ENCODE measurements around a stretch of chr14.

GRCh38 chr14:91906426-91906994, 39.2 kb upstream of the TC2N start:
- PRO-cap: no peak
- RAMPAGE, long total RNA: no peak

DNA sequence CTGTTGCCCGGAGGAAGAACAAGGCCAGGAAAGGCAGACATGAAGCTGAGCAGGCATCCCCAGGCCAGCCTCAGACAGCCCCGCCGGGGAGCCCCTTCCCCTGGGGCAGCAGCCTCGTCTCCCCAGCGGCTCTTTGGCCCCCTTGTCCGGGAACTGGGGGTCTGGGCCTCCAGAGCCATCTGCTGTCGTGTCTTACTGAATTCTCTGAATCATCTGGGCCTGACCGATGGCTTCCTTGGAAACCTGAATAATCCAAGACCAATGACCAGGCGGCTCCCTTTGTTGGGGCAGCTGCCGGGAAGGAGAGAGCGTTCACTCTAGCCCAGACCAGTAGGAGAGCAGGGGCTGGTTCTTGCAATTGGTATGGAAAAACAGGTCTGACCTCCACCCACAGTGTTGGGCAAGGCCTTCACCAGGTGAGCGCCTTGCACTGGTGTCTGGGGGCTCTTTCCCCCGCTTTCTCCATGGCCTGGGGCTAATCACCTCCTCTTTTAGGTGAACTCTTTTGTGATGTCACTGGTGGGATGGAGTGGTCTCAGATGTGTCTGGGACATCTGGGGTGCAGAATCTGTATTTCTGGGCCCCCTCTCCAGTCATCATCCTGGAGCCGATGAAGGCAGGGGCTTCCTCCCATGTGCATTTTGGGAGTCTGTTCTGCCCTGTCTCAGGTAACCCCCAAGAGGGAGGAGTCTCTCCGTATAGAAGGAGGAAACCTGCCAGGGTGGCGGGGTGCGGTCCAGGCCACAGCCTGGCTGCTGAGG, 63.7 kb upstream of the RIN3 start:
- PRO-cap: no peak
- RAMPAGE, long total RNA: no peak

DNA sequence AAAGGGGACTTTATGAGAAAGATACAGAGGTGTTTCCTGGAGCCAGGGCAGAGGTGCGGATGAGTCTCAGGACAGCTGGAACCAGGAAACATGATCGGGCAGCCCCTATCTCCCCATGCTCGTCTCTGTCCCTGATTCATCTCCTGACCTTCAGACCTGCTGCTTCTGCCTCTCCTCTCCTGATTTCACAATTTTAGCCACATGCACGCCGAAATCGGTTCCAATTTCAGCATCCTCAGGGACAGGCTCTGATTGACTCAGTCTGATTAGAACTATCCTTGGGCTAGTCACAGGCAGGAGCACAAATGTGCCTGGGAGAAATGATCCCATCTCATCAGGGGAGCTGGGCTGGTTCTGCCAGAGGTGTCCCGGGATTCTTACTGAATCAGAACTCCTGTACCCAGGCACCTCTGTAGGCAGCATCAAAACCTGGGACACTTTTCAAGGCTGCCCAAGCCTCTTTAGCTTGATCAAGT, 40.0 kb upstream of the RIN3 start:
- PRO-cap: unidirectional peak, minus-strand start at position 127 of the sequence
- RAMPAGE, long total RNA: no peak

- PRO-cap: no peak
- RAMPAGE, long total RNA: no peak
Observed at GRCh38 chr14:92515501-92516030, 2.0 kb downstream of the RIN3 start.

- PRO-cap: unidirectional peak, plus-strand start at chr14:92531760
- RAMPAGE, long total RNA: no peak
Observed at GRCh38 chr14:92530910-92531863, 17.6 kb downstream of the RIN3 start.

GRCh38 chr14:92615292-92616214, 102.0 kb downstream of the RIN3 start:
- PRO-cap: no peak
- RAMPAGE, long total RNA: no peak

GRCh38 chr14:92747562-92748346, 673 bp downstream of the LGMN start:
- PRO-cap: no peak
- RAMPAGE, long total RNA: no peak

- PRO-cap: no peak
- RAMPAGE, long total RNA: no peak
Observed at GRCh38 chr14:92927505-92927735, 4.5 kb downstream of the CHGA start.

GRCh38 chr14:93032536-93033030, 83.1 kb downstream of the ITPK1 start:
- PRO-cap: no peak
- RAMPAGE, long total RNA: no peak

GRCh38 chr14:93049893-93050487, 65.7 kb downstream of the ITPK1 start:
- PRO-cap: no peak
- RAMPAGE, long total RNA: no peak

- PRO-cap: bidirectional peak, plus-strand start at chr14:93064710, minus-strand start at chr14:93064593
- RAMPAGE, long total RNA: no peak
Observed at GRCh38 chr14:93064376-93064865, 51.3 kb downstream of the ITPK1 start.

GRCh38 chr14:93309129-93309752, 23.6 kb downstream of the BTBD7 start:
- PRO-cap: no peak
- RAMPAGE, long total RNA: no peak

DNA sequence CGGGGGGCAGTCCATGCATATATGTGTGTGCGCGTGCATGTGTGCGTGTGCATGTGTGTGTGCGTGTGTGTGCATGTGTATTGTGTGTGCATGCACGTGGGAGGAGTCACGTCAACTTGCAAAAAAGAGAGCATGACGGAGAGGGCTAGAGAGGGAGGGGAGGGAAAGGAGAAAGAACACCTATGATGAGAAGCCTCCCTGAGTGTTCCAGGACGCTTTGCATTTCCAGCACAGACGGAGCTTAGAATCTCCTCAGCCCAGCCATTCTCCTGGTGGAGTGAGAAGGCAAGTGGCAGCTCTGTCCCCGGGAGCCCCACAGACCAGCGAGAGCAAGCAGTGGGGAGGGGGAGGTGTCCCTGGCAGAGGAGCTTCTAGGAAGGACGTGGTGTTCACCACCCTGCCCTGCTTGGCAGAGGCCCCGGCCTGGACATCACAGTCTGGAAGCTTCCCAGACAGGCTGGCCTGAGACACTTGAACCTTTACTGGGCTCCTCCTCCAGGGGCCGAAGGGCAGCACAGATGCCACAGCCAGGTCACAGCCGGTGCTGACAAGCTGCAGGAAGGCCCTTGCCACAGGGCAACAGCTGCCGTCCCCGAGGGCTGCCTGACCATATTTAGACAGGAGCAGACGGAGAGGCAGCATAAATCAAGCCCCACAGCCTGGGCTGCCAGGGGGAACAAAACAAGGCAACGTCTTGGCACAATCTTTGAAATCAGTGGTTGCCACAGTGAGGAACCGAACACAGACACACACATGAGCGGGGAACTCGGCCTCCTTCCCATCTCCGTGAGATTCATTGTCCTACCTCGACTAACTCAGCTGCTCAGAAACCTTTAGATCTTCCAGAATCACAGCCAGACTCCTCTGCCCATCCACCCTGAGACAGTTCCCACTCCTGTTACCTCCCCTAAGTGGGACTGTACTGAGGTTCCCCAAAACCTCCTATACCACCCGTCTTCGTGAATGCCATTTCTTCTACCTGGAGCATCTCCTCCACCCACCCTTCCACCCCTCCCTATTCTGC, 28.5 kb downstream of the PRIMA1 start:
- PRO-cap: no peak
- RAMPAGE, long total RNA: no peak

- PRO-cap: no peak
- RAMPAGE, long total RNA: no peak
Observed at GRCh38 chr14:93955150-93955510, 21.2 kb downstream of the ASB2 start.

GRCh38 chr14:93959212-93959897, 17.0 kb downstream of the ASB2 start:
- PRO-cap: unidirectional peak, plus-strand start at chr14:93959737
- RAMPAGE, long total RNA: no peak

- PRO-cap: no peak
- RAMPAGE, long total RNA: no peak
Observed at GRCh38 chr14:93962614-93963802, 13.4 kb downstream of the ASB2 start.

DNA sequence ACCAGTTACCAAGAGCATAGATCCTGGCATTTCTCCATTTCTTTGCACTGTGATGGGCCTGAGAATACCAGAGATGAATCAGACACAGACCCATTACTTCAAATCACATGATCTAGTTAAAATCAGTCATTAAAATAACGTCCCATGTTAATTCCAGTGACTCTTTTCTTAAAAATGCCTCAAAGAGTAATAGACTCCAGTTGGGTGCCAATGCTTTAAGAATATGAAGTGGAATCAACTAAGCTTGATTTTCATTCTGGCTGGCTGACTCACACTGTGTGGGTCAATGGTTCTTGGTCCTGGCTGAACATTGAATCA, 11.1 kb downstream of the ASB2 start:
- PRO-cap: no peak
- RAMPAGE, long total RNA: no peak

GRCh38 chr14:93978138-93978735, 1.9 kb upstream of the ASB2 start:
- PRO-cap: no peak
- RAMPAGE, long total RNA: no peak

DNA sequence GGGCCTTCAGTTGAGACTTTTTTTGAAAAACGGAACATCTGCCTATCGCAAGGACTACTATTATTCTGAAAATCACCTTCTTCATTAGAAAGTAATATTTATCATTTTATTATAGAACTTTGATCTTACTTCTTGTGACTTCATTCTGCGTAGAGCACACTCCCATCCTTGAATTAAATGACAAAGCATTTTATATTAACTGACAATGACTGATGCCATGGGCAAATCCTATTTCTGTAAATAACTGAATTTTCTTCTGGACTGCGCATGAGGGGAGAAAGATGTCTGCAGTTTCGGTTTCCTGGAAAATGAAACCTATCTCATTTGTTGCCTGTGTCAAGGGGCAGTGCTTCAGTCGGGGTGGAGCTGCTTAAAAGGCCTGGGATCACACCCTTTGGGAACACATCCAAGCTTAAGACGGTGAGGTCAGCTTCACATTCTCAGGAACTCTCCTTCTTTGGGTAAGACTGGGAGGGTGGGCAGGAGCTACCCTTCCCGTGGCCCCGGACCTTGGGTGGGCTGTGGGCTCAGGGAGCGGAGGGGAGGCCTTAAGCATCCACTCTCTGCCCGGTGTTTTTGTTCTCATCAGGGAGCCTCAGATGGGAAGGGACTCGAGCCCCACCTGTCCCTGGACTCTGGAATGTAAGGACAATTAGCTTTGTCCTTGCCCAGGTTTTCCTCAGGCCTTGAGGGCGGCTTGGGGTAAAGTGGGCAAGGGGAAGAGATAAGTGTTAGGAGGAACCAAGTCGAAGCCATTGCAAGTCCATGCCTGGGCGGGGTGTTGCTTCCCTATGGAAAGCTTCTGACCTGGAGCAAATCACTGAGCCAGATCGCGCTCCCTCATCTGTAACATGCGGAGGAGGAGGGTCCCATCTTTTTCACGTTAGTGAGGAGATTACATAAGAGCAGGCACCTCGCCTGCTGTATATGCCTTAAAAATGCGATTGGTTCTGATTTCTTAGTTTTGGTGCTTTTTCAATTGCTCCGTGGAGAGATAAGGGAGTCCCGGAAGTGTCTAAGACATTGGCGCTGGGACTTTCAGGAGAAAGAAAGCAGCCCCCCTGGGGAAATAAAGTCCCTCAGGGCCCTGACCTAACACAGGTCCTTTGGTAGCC, 18.7 kb downstream of the IFI27L2 start:
- PRO-cap: bidirectional peak, plus-strand start at position 464 of the sequence, minus-strand start at position 310 of the sequence
- RAMPAGE, long total RNA: no peak

DNA sequence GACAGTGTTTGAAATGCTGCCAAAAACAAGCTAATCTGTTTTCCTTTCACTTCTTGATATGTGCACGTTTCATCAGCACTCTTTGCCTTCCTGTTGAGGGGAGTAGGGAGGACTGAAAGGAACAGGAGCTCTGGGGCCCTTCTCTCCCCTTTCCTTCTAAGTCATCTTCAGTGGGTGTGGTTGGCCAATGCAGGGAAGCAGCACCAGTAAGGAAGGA, 12.1 kb upstream of the PPP4R4 start:
- PRO-cap: no peak
- RAMPAGE, long total RNA: no peak